Esophagus muscularis mucosa (tissue), 4 donors: ENCODE data around the genes WDSUB1 and CD302.

DNA sequence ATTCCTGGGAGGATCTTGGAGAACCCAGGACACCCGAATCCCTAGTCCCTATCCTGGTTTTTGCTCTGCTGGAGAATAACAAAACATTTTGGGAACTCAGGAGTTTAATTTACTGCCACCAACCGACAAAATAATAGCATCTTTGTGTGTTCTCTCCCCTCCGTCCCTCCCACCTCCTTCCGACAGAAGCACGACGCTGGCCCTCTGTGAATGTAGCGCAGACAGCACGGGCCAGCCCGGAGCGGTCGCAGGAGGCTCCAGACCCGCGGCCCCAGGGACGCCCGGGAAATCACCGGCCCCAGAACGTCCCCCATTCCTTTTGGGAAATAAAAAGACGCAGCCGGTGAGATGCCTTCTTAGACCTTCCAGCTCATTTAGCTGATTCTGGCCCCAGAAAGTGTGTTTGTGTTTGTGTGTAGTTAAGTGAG, 709 bp upstream of the TANC1 start:
- PRO-cap = unidirectional peak, plus-strand start at position 185 of the sequence; bidirectional peak, plus-strand start at position 220 of the sequence, minus-strand start at position 205 of the sequence
- RAMPAGE, long total RNA, 4 experiments = no peak in any of the 4 experiments

DNA sequence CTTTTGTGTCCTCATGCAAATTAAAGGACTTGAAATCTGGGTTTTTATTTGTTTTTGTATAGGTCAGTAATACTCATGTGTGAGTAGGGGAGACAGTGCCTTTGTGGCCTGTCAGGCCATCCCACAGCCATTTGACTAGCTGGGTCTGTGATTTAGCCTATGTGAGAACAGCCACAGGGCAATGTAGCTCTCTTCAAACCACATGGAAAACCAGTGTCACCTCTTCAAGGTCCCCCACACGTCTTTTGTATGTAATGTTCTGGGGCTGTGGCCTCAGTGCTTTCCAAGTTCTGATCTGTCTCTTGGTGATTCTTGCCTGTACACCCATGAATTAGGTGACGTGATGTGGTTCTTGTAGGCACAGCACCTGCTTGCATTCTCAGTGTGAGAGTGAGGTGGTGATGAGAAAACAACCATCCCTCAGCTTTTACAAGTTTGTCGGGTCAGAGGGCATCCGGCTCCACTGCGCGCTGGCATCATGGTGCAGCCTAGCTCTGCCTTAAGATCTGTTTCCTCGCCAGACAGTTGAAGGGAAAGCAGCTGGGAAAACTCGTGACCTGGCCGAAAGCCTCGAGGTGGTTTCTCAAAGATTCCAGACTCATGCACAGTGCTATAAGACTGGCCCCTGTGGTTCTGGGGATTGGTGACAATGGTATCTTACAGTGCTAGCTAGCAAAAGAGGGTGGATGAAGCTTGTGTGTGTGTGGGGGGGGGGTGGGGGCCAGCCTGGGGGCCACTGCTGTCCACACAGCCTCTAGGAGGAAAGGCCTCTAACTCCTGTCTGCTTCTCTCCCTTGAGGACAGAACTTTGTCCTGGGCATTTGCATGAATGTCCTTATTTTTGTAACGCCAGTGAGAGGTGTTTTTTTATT, 125.9 kb downstream of the TANC1 start:
- PRO-cap = no peak
- RAMPAGE, long total RNA, 4 experiments = no peak in any of the 4 experiments

- PRO-cap = no peak
- RAMPAGE, long total RNA, 4 experiments = no peak in any of the 4 experiments
Measured at GRCh38 chr2:159202535-159203143, 83.9 kb downstream of the WDSUB1 start.

- PRO-cap = bidirectional peak, plus-strand start at chr2:159286900, minus-strand start at chr2:159286701; unidirectional peak, minus-strand start at chr2:159287342
- RAMPAGE, long total RNA, 4 experiments = start-site peak on the minus strand in 2 of 4 experiments, at chr2:159286686-159286732 at its widest, 23 to 48 reads per replicate
Measured at GRCh38 chr2:159286267-159287597, at the start of gene WDSUB1. Gene WDSUB1 (minus strand): TSS chr2:159286703.

GRCh38 chr2:159308558-159308914, 22.0 kb upstream of the WDSUB1 start:
- PRO-cap = no peak
- RAMPAGE, long total RNA, 4 experiments = no peak in any of the 4 experiments

DNA sequence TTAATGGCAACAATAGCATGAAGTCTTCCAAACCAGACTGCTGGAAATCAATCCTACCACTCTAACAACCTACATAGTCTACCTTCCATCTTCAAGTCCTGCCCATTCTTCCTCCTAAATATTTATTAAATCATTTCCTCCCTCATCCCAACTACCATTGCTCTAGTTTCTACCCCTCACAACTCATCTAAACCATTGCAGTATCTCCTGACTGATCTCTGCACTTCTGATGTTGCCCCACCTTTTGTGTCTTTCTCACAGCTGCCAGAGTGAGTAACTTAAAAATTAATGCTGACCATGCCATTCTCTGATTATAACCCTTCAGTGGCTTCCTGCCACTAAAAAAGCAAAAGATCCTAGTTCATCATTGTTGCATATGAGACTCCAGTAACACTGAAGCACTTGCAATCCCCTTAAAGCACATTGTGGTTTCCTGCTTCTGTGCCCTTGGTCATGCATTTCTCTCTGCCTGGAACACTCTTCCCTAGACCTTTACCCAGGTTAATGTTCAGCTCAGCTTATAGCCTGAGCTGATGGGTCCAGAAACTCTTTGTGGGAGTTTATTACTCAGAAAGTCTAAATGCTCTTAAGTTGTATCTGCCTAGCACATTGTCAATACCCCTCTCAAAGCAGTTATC, 95.0 kb upstream of the WDSUB1 start:
- PRO-cap = no peak
- RAMPAGE, long total RNA, 4 experiments = no peak in any of the 4 experiments

GRCh38 chr2:159738468-159738854, 26.2 kb downstream of the MARCHF7 start:
- PRO-cap = no peak
- RAMPAGE, long total RNA, 4 experiments = no peak in any of the 4 experiments

DNA sequence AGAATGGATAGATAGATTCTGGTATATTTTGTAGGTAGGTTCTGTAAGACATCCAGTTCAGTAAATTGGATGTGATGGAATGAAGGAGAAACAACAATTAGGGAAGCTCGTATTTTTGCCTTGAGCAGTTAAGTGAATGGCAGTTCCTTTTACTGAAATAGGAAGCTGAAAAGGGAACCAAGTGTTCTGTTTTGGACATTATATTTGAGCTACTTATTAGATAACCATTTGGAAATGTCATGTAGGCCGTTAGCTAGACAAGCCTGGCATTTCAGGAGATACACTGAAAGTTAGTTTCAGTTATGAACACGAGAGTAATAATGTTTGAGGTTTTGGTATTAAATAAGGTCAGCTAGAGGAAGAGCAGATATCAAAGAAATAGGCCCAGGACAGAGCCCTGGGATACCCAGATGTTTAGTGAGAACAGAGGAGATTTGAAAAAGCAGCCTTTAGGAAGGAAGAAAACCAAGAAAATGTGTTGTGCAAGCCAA, 41.6 kb downstream of the MARCHF7 start:
- PRO-cap = no peak
- RAMPAGE, long total RNA, 4 experiments = no peak in any of the 4 experiments

- PRO-cap = no peak
- RAMPAGE, long total RNA, 4 experiments = no peak in any of the 4 experiments
Measured at GRCh38 chr2:159770279-159771021, 27.6 kb downstream of the CD302 start.

- PRO-cap = bidirectional peak, plus-strand start at chr2:159798014, minus-strand start at chr2:159797954; bidirectional peak, plus-strand start at chr2:159798321, minus-strand start at chr2:159798208
- RAMPAGE, long total RNA, 4 experiments = start-site peak on the minus strand in 4 of 4 experiments, at chr2:159798177-159798228 at its widest, 394 to 1,843 reads per replicate
Measured at GRCh38 chr2:159797335-159798635, at the start of gene CD302. Gene CD302 (minus strand): TSS chr2:159798208.

DNA sequence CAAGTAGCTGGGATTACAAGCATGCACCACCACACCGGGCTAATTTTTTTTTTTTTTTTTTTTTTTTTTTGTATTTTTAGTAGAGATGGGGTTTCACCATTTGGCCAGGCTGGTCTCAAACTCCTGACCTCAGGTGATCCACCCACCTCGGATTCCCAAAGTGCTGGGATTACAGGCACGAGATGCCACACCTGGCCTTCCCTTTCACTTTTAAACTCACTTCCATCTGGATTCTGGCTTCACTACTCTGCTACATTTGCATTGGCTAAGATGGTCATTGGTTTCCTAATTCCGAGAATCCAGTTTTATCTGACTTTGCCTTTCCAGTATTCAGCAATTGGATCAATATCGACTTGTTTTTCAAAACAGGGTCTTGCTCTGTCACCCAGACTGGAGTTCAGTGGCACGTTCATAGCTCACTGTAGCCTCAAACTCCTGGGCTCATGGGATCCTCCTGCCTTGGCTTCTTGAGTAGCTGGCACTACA, 4.6 kb upstream of the CD302 start:
- PRO-cap = no peak
- RAMPAGE, long total RNA, 4 experiments = no peak in any of the 4 experiments

- PRO-cap = no peak
- RAMPAGE, long total RNA, 4 experiments = no peak in any of the 4 experiments
Measured at GRCh38 chr2:160028484-160029207, 33.8 kb downstream of the PLA2R1 start.

DNA sequence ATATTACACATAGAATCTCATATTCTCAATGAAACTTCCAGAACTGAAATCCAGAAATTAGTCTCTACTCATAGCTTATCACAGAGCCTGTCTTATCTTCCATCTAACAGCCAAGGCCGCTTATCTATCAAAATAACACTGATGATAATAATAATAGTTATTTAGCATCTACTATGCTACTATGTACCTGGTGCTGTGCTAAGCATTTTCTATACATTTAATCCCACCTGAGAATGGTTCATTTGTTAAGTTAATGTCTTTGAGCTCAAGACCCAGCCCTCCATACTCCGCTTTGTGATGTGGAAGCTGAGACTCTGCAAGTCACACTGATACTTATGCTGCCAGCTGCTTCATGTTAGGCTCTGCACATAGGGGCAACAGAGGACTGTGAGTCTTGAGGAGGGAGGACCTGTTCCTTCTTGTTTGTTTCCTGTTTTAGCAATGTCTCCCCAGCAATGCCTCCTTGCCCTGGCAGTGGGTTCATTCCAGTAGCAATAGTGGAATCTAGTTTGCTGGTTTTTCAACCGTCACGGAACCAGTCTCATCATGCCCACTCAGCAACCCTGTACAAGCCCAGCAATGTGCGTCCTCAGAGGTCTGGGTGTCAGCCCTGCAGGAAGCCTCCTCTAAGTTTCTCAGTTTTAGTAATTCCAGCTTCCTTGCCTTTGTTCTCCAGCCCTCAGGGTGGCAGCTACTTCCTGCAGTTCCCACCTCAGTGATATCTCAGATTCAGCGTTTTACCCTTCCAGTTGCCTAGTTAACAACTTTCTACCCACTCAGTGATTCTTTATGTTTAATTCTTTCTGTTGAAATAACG, 20.4 kb upstream of the ITGB6 start:
- PRO-cap = no peak
- RAMPAGE, long total RNA, 4 experiments = no peak in any of the 4 experiments

DNA sequence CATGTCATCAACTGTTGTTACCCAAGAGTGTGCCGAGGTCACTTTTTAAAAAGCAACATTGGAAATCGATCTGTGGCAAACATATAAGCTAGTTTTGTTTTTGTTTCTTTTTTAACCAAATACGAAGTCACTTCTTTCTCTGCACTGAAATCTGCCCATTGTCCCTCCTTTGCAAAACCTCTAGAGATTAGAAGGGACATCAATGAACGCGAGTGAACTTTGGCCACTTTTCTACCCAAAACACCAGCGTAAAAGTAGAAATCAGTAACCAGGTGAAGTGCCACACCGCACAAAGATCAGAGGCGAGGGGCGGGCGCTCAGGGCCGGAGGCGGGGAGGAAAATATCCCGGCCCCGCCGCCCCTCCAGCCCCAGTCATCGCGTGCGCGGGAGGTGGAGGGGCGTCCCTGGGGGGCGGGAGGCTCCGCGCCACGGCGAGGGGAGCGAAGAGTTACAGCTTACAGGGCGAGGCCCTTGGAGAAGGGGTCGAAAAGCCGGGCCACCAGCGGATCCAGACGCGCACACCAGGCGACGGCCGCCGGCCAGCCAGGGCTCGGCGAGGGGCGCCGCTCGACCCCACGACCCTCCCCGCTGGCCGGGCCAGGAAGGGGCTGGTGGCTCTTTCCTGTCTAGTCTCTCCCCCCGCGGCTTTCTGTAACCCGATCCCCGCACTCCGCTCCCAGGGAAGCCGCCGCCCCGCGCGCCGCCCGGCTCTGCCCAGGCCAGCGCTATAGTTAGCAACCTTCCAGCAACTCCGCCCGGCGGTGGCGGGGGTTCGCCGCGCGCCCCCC, 986 bp downstream of the RBMS1 start:
- PRO-cap = bidirectional peak, plus-strand start at position 372 of the sequence, minus-strand start at position 291 of the sequence; bidirectional peak, plus-strand start at position 669 of the sequence, minus-strand start at position 713 of the sequence
- RAMPAGE, long total RNA, 4 experiments = no peak in any of the 4 experiments

DNA sequence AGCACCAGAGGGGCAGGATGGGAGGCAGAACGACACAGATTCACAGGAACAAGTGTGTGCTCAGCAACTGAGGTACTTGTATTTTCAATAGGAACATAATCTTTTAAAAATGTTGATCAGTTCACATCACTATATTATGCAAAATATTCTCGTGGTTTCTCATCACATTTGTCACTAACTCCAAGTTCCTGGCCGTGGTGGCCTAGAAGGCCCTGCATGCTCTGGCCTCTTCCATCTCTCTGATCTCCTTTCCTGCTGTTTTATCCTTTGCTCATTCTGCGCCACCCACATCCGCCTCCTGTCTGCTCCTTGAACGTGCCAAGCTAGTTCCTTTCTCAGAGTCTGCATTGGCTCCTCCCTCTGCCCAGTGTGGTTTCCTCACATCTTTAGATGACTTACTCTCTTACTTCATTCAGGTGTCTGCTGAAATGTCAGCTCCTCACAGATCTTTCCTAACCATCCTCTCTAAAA, 158.5 kb upstream of the RBMS1 start:
- PRO-cap = no peak
- RAMPAGE, long total RNA, 4 experiments = no peak in any of the 4 experiments

DNA sequence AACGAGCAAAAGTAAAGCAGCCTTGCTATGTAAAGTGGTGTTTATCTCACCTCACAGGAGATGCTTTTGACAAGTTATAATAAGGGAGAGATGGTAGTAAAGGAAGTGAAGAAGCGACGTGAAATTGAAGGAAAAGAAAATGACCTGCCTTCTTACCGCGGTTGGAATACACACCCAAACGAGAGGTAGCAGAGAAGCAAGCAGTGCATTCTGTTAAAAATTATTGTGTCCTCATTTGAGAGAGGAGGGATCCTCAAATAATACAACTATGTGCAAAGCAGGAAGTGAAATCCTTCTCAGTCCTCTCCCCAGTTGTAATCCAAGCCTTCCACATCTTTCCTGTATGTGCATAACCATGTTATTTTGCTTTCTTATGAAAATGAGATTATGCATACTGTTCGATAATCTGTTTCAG, 1.0 kb downstream of the TANK start:
- PRO-cap = no peak
- RAMPAGE, long total RNA, 4 experiments = no peak in any of the 4 experiments

DNA sequence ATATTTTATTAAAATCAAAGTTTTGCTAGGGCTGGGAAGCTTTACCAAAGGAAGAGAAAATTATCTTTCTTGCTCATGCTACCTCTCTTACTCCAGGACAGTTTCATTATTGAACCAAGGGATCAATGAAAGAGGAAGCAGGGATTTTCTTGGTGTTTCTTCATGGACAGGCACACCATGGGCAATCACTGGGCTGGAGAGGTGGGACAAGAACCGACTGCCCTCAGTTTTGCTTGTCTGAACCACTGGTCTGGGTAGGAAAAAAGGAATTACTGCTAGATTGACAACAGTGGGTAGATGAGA, 15.3 kb downstream of the TANK start:
- PRO-cap = no peak
- RAMPAGE, long total RNA, 4 experiments = no peak in any of the 4 experiments

GRCh38 chr2:161238438-161239479, 69.5 kb upstream of the PSMD14 start:
- PRO-cap = no peak
- RAMPAGE, long total RNA, 4 experiments = no peak in any of the 4 experiments

GRCh38 chr2:161245235-161246000, 62.8 kb upstream of the PSMD14 start:
- PRO-cap = no peak
- RAMPAGE, long total RNA, 4 experiments = no peak in any of the 4 experiments

- PRO-cap = unidirectional peak, minus-strand start at chr2:161341357
- RAMPAGE, long total RNA, 4 experiments = no peak in any of the 4 experiments
Measured at GRCh38 chr2:161341157-161341576, 32.9 kb downstream of the PSMD14 start.